SP-49 (cell line): Measurements from ENCODE around the gene SMARCD2.

DNA sequence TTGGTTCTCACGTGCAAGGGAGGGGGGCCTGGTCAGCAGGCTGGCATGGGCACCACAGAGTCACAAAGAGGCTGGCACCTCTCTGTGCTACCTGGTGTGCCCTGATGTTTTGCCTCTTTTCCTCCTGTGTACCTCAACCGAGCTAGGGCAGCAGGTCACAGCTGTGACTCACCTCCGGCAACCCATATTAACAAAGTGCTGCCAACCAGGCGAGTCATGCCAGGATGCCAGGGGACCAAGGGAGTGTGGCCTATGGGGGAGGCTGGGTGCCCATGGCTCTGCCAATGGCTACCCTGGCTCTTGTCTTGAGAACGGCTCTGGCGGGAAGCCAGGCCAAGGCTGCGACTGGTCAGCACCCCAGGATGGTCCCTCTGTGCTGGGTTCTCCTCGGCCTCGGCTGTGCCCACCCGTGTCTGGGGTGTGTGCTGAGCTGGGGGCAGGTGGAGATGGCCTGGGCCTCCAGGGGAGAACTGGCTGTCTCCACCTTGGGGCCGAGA is 75.7 kb downstream of the MRC2 start:
- PRO-cap, result no peak

GRCh38 chr17:62791261-62792488 is 16.4 kb downstream of the MARCHF10 start:
- PRO-cap, result no peak

GRCh38 chr17:63041290-63042310 is 75.6 kb downstream of the TANC2 start:
- PRO-cap, result no peak

DNA sequence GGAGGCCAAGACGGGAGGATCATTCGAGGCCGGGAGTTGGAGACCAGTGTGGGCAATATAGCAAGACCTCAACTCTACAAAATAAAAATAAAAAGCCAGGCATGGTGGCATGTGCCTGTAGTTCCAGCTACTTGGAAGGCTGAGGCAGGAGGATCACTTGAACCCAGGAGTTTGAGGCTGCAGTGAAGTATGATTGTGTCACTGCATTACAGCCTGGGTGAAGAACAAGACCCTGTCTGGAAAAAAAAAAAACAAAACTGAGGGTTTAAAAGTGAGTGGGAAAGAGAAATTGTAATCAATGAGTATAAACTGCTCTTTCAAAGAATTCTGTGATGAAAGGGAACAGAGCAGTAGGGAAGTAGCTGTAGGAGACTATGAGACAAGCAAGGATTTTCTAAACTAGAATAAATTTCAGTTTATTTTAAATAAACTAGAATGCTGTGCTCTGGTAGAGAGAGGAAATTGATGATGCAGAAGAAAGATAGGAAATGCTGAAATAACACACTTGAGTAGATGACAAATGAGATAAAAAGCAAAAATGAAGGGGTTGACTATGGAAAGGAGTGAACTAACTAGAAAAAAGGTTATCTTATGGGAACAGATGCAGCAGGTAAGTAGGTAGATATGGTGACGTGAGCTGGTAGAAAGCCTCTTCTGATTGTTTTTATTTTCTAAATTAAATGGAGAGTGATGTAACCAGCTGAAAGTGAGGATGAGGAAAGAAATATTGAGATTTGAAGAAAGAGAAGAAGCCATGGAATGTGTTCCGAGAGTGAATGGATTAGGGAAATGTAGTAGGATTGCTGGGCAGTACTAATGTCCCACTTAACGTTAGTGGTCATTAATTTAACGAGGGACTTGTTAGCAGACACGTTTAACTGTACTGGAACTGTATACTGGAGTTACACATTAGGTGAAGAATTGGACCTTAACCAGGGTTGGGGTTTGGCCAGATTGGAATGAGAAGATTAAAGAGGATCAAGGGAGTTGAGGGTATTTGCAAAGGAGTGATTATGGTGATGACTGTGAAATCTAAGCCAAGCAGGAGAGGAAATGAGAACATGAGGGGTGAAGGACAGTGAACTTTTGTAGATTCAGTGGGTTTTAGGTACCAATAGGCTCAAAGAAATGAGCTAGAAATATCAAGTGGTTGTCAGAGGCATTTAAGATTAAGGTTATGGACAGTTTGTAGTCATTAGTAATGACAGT is 196.4 kb downstream of the TANC2 start:
- PRO-cap, result no peak

GRCh38 chr17:63250955-63251189 is 195.2 kb downstream of the CYB561 start:
- PRO-cap, result no peak

DNA sequence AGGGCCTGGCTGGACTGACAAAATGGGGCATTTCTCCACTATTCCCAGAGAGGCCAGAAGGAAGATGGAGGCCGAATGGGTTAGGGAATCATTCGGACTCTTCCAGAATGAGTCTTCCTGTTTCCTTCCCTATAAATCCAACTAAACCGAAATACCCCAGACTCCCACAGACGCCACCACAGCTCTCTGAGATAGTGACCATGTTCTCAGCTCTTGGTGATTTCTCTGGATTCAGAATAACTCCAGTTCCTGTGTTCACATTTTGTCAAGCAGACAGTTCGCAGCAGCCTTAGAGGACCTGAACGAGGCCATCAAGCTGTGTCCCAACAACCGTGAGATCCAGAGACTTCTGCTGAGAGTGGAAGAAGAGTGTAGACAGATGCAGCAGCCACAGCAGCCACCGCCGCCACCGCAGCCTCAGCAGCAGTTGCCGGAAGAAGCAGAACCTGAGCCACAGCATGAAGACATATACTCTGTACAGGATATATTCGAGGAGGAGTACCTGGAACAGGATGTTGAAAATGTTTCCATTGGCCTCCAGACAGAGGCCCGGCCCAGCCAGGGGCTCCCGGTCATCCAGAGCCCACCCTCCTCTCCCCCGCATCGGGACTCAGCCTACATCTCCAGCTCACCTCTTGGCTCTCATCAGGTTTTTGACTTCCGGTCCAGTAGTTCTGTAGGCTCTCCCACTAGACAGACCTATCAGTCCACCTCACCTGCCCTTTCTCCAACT is 26.2 kb downstream of the CYB561 start:
- PRO-cap, result no peak

GRCh38 chr17:63475913-63476752 is 728 bp upstream of the ACE start:
- PRO-cap, result no peak

DNA sequence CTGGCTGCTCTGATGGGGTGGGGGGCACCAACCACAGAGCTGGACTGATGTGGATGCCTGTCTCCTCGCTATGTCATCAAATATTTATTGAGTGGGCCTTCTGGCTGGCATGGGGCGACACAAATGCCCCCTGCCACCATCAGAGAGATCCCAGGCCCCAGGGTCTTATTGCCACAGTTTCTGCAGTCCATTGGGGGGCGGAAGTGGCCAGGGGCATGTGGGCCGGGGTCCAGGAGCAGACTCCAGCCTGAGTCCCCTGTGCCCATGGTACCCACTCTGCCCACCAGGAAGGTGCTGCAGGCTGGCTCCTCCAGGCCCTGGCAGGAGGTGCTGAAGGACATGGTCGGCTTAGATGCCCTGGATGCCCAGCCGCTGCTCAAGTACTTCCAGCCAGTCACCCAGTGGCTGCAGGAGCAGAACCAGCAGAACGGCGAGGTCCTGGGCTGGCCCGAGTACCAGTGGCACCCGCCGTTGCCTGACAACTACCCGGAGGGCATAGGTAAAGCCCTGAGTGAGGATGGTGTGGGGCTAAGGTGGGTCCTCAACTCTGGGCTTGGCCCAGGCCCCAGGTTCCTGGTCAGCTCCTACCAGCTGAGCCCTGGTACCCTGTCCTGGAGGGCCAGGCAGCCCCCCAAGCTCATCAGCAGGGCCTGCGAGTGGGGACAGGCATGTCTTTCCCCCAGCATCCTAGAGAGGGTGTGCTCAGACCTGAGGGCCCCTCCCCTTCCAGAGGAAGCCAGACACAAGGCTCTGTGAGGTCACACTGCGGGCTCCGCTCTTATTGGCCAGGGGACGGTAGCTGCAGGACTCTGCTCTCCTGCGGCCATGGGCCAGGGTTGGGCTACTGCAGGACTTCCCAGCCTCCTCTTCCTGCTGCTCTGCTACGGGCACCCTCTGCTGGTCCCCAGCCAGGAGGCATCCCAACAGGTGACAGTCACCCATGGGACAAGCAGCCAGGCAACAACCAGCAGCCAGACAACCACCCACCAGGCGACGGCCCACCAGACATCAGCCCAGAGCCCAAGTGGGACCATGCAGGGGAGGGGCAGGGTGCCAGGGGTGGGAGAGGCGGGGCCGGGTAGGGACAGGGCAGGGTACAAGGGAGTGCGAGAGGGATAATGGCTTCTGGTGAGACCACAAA is 7.6 kb downstream of the ACE start:
- PRO-cap, result no peak

GRCh38 chr17:63598313-63598874 is 2.3 kb upstream of the TACO1 start:
- PRO-cap, result no peak

- PRO-cap, result unidirectional peak, minus-strand start at chr17:63622761
Measured at GRCh38 chr17:63622633-63622978, 389 bp downstream of the MAP3K3 start.

GRCh38 chr17:63670081-63670548 is 29.8 kb downstream of the LIMD2 start:
- PRO-cap, result no peak

GRCh38 chr17:63691907-63692581 is 7.9 kb downstream of the LIMD2 start:
- PRO-cap, result no peak

GRCh38 chr17:63706147-63706613 is 6.3 kb upstream of the LIMD2 start:
- PRO-cap, result no peak

GRCh38 chr17:63817616-63818632 is 9.3 kb upstream of the PSMC5 start:
- PRO-cap, result no peak

DNA sequence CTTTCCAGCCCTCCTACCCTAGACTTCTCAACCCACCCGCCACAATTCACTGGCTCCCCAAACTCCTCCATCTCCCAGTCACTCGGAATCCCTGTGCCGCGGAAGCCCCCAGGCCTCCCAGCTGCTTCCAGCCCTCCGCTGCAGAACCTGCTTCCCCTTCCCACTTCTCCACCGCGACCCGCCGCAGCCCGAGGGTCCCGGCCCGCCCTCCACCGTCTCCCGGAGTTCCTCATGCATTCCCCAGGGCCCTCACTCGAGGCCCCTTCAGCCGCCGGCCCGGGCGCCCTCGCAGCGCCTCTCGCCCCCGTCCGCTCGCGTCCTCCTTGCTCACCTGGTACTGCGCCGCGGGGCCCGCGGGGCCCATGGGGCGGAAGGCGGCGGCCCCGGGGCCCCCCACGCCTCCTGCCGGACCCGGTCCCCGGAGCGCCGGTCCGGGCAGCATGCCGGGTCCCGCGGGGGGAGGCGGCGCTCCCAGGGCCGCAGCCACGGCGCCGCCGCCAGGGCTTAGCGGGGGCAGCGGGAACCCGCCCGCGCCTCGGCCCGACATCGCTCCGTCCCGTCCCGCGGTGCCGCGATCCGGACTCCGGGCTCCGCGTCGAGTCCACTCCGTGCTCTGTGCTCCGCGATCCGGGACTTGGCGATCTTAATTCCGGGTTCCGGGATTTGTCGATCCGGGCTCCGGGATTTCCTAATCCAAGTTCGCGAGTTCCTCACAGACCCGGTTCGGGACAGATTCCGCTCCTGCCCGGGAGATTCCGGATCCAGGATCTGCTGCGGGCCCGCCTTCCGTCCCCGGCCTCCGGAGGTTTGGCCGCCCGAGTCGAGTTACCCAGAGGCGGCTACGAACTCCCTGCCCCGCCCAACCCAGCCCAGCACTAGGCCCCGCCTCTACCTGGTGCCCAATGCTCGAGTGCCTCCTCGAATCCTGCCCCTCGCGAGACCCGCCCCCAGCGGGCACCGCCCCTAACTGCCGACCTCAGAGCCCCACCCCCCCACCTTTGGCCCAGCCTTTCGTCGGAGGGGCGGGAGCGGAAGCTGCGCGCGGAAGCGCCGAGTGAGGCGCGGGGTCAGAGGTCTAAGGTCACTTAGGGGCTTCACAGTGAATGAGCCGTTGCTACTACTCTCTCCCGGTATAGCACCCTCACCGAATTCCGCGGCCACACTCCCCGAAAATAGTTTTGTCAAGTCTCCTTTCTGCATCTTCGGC is at the start of gene SMARCD2:
Gene SMARCD2 (minus strand): TSS at position 558 of the 1,207 bp plus-strand sequence.
- PRO-cap, result unidirectional peak, minus-strand start at position 339 of the sequence; unidirectional peak, minus-strand start at position 555 of the sequence; bidirectional peak, plus-strand start at position 1,053 of the sequence, minus-strand start at position 809 of the sequence

DNA sequence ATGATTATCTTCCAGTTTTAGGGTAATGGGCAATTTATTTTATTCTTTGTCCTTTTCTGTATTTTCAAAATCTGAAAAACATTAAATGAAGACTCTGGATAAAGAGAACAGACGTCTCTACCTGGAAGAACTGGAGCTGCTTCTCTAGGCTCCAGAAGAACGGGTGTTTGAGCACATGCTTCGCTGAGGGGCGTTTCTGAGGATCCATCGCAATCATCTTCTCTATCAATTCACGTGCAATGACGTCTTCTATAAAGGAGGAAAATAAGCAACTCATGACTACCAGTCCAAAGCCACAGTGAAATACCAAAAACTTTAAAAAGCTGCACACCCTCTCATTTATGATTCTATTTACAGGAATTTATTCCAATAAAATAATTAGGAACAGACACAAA is 27.3 kb upstream of the ICAM2 start:
- PRO-cap, result no peak

DNA sequence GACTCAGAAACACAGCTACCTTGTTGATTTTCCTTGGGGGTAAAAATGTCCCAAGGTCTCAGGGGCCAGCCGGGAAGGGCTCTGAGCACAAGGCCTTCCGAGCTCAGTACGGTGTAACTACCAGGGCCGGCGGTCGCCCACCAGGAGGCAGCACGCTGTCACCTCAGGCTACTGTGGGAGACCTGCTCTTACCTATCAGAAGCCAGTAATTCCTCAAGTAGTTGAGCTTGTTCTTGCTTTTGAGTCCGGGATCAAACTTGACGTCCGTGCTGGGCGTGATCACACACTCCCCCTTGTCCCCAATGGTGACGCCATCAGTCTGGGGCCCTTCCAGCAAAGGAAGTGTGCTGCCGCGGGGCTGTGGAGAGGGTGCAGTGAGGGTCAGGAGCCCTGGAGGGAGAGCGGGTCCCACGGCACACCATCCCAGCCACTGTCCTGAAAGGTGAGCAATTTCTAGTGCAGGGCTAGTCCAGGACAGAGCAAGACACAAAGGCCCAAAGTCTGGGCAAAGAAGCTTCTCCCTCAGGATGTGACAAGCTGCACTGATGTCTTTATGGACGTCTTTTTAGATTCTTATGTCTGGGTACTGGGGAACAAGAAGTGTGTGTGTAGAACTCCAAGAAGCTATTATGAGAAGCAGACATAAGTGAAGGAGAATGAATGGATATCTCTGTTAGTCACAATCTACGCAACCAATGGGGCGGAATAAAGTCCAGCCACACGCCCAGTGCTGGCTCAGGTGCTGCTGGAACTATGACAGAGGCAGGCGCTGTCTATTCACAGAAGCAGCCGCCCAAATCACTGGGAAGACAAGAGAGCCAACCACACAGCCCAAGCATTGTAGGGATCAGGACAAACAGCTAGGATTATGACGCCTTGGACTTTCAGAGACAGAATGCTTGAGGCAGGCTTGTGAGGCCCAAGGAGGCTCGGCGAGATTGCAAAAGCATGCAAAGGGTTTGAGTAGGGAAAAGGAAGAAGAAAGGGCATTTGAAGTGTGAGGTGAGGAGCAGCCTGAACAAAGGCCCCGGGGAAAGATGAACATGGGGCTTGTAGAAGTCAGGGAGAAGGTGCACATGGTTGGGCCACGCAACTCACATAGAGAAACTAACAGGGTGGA is 43.7 kb upstream of the ICAM2 start:
- PRO-cap, result no peak

- PRO-cap, result no peak
Measured at GRCh38 chr17:64087346-64088421, 42.3 kb downstream of the ERN1 start.

GRCh38 chr17:64118063-64119110 is 11.6 kb downstream of the ERN1 start:
- PRO-cap, result no peak

DNA sequence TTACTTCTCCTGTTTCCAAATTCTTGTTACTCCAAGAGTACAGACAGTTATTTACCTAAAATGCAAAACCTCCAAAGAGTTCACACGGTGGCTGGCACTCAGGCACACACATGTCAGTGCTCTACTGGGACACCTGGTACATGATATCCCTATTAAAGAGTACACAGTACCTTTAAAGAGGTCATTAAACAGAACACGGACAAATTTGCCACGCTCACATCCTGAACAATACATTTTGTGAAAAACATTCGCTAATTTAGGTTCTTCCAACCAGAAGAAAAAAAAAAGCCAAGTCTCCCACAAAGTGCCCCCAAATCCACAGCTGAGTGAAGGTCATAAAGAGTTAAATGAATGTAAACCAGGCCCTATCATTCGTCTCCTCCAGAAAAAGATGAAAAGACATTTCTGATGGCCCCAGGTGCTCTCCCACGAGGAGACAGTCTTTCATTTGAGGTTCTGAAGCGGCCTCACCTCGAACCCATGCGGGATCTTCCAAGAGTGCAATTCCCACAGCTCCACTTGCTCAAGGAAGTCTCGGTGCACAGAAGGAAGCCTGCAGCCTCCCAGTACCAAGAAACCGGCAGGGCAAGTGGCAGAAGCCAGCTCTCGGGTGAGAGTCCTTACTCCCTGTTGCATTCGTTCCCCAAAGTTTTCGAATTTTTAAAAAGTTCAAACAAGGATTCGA is 974 bp downstream of the ERN1 start:
- PRO-cap, result no peak